Left lobe of liver (tissue), 1 donor: Measurements from ENCODE around the genes LRRTM3, DNAJC12 and ATOH7.

GRCh38 chr10:63206533-63207171 lies 73.5 kb downstream of the NRBF2 start:
- PRO-cap = no peak

DNA sequence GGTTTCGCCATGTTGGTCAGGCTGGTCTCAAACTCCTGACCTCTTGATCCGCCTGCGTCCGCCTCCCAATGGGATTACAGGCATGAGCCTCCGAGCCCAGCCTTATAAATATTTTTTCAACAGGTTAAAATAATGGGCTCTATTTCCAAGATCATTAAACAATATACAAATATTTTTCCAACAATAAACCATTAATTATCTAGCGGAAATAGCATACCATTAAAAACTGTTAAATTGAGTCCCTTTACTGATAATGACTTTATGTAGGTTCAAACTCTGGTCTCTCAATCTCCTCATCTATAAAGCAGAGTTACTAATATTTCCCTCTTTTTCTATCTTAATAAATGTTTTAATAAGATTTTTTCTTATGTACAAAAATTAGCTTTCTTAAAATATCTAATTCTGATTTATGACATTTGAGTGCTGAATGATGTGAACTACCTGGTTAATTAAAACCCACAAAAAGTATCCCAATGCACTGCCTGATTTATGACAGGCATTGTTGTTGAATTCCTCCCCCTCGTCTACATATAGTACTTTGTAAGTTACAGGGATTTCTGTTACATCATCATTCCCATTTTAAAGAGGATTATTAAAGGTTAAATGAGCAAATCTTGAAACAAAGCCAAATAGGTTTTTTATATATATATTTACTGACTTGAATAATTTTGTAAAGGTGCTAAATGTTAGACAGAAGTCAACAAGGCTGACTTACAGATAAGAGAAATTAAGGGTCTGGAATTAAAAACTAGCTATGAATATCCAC lies 91.0 kb downstream of the NRBF2 start:
- PRO-cap = no peak

DNA sequence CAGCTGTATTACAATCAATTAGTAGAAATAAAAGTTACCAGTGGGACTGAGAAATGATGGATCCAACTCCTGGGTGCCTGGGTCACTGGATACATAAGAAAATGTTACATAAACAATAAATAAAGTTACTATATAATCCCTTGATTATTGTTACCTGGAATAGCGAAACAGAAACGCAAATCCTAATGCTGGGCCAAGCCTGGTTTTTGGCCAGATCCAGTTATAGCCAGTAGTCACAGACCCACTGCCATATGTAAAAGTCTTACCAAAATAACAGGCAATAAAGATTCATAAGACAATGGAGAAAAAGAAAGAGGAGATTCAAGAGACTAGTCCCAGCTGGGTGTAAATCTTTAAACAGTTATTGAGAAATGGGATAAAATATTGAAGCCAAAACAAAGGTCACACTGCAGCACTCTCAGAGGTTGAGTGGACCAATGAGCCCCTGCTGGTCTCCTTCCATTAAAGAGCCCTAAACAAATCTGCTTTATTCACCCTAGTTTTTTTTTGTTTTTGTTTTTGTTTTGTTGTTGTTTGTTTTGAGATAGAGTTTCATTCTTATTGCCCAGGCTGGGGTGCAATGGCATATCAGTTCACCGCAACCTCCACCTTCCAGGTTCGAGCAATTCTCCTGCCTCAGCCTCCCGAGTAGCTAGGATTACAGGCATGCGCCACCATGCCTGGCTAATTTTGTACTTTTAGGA lies 98.9 kb downstream of the JMJD1C start:
- PRO-cap = unidirectional peak, plus-strand start at position 421 of the sequence

DNA sequence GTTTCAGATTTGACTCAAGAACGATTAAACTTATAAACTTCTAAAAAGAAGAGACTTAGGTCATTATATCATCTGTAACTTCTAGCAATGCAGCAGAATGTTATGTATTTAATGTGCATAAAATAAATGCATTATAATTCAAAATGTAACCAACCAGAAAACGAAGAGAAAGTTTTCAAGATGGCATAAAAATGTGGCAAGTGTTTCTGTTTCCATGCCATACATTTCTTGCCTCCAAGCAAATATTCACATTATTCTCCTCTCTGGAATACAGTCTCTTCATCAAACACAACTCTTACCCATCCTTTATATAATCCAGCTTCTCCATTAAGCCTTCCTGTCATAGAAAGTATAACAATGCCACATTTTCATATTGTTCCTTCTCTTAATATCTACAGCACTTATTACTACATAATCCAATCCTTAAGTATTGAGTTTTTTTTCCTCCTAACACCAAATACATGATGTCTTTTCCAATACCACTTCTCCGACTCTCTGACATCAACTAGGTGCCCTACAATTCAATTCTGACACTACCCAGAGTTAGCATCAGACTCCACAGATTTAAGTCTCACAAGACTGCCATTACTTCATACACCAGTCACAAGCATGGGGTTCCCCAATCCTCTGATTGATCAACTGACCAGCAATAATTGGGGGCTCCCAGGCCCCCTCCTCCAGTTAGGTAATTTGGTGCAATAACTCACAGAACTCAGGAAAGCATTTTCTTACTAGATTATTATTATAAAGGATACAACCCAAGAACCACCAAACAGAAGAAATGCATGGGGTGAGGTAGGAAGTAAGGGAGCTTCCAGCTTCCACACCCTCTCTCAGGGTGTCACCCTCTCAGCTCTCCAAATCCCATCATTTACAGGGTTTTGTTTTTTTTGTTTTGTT lies 23.1 kb downstream of the JMJD1C start:
- PRO-cap = no peak

- PRO-cap = no peak
These were observed 1.1 kb downstream of the JMJD1C start for GRCh38 chr10:63464775-63465018.

DNA sequence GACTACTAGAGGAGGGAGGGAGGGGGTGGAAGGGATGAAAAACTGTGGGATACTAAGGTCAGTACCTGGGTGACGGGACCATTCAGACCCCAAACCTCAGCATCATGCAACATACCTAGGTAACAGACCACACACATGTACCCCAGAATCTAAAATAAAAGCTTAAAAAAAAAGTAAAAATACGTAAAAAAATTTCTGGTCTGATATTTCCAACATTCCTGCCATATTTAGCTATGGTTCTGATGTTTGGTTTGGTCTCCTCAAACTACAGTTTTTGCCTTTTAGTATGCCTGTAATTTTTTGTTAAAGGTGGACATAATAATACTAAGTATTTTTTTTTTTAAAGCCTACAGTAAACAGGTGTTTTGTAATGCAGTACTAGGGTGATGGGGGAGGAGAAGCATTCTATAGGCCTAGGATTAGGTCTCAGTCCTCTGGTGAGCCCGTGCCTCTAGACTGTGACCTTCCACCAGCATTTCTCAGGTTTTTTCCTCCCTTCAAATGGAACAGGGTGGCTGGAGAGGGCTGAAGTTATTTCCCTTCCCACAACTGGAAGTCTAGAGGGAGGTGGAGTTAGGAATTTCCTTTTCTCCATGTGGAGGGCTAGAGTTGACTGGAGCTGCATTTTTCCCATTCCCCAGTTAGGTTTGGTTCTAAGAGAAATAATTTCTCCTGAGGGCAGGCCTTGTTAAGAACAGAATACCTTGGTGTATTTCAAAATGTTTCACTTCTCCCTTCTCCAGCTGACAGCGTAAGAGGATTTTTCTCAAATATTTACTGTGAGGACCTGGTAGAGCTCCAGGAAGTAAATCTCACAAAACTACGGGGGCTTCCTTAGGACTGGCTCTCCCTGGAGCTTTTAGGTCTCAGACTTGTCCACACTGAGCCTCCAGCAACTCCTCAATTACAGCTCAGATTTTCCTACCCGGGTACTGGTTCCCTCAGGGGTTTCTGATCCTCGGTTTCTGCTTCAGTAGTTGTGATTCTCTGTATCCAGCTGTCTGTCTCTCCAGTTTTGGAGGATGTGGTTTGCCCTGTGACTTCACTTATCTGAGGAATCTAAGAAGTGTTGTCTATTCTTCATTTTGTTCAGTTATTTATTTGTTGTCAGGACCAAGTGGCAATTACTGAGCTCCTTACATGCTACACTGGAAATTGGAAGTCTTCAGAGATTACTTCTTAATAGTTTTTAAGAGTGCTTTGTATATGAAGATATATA lies 6.2 kb upstream of the REEP3 start:
- PRO-cap = no peak

GRCh38 chr10:63588536-63589163 lies 67.4 kb downstream of the REEP3 start:
- PRO-cap = no peak

GRCh38 chr10:63619045-63619959 lies 98.1 kb downstream of the REEP3 start:
- PRO-cap = no peak

DNA sequence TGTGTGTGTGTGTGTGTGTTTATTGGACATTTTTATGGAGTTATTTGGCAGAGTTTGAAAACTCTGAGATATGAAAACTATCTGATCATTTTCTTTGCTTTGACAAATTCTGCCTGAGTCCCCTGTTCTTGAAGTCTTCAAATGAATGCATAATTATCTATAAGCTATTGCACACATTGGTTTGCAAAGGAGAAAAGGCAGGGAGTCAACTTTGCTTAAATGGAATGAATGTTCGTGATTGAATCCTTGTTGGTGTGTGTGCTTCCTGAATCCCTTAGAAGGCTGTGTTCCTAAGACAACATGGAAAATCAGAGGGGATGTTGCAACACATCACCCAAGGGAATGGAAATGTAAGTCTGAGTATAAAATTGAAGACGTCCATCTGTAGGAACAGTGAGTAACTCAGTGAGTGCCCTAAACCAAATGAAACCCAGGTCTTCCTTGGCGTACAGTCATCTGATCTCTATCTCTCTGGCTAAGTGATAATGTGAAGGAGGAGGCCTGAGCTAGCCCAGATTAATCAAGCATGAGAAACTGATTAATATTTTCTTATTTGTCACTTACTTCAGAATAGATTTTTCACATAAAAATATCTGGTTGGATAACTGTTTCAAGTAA lies 161.1 kb downstream of the REEP3 start:
- PRO-cap = no peak

GRCh38 chr10:64196911-64197340 lies 675.7 kb downstream of the REEP3 start:
- PRO-cap = no peak

DNA sequence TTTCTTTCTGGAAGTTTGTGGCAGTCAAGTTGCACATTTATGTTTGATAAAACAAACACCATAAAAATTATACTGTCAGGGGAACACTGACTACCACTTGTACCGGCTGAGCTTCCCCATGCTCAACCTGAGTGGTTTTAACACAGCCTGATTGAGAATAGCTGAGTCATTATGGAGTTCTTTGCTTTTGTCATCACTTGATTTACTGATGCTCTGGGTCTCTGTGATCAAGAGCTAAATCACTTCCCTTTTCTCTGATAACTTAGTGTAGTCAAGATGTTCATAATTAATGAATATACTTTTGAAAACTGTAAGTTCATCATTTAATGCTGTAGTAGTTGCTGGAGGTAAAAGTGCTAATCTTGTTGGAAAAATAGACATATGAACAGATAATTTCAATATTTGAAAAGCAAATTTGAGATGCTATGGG lies 1034.5 kb upstream of the LRRTM3 start:
- PRO-cap = no peak

DNA sequence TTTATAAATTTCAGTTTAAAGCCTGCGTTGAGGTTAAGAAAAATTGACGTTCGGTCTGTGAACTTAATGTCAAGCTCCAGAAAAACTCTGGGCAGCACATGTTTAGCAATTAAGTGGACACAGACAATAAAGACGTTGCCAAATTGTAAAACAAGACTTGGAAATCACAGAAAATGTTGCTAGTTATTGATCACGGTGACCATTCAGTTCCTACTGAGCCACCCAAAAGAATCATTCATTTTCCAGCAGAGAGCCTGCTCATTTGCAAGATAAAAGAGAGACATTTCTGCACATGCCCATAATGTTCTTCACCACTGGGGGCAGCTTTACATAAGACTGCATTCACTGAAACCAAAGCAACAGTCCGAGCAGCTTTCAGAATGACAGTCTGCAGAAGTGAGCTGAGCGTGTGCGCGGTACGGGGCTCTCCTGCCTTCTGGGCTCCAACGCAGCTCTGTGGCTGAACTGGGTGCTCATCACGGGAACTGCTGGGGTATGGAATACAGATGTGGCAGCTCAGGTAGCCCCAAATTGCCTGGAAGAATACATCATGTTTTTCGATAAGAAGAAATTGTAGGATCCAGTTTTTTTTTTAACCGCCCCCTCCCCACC lies at the start of gene LRRTM3:
Gene LRRTM3, plus strand, starts transcription at position 359 of the 612 bp plus-strand sequence.
- PRO-cap = no peak

DNA sequence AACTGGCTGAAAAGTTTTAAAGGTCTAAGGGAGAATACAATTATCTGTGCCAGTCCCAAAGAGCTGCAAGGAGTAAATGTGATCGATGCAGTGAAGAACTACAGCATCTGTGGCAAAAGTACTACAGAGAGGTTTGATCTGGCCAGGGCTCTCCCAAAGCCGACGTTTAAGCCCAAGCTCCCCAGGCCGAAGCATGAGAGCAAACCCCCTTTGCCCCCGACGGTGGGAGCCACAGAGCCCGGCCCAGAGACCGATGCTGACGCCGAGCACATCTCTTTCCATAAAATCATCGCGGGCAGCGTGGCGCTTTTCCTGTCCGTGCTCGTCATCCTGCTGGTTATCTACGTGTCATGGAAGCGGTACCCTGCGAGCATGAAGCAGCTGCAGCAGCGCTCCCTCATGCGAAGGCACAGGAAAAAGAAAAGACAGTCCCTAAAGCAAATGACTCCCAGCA lies 2.1 kb downstream of the LRRTM3 start:
- PRO-cap = no peak

DNA sequence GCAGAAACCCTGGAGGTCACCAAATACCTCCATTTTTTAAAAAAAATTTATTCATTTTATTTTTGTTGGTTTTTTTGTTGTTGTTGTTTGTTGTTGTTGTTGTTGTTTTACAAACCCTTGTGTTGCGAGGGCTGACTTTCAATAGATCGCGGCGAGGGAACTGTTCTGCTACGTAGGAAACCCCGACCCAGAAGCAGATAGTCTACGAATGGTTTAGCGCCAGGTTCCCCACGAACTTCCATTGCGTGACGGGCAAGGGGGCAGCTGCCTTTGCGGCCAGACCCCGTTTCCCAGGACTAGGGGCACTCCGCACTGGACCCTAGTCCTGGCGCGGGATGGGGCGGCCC lies 119.5 kb downstream of the LRRTM3 start:
- PRO-cap = no peak

DNA sequence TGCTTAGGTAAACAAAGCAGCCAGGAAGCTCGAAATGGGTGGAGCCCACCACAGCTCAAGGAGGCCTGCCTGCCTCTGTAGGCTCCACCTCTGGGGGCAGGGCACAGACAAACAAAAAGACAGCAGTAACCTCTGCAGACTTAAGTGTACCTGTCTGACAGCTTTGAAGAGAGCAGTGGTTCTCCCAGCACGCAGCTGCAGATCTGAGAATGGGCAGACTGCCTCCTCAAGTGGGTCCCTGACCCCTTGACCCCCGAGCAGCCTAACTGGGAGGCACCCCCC lies 4.0 kb upstream of the CTNNA3 start:
- PRO-cap = no peak

GRCh38 chr10:67828711-67829327 lies 9.2 kb downstream of the DNAJC12 start:
- PRO-cap = no peak

DNA sequence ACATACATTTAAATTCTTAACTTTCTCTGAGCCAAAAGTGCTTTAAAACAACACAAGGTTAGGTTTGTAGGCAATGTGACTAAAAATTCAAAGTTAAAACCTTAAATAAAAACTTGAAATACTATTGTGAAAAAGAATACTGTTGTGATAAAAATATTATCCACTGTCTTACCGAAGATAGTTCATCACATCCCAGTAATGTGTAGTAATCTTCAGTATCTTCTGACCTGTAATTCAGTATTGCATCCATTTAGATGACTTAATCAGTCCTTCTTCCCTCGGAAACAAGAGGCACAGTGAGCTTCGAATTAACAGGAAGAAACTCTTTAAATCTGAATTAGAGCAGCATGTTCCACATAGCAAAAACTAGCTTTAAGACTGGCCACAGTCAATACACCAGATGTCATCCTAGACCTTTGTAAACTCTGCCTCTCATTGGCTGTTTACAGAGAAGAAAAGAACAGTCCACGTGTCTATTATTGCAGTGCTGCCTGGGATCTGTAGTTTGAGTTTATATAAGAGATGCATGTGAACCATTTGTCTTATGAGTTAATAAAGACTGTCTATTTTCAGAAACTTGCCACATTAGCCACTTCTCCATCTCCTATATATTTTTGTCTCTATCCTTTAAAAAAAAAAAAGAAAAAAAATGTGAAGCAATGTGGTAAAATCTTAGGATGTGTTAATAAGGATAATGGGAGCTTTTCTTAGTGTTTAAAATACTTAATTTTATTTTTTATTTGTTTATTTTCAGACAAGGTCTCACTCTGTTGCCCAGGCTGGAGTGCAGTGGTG lies at the start of gene DNAJC12:
Gene DNAJC12, minus strand, starts transcription at position 427 of the 795 bp plus-strand sequence.
- PRO-cap = unidirectional peak, minus-strand start at position 374 of the sequence

GRCh38 chr10:68053997-68054432 lies 21.1 kb downstream of the HERC4 start:
- PRO-cap = no peak

DNA sequence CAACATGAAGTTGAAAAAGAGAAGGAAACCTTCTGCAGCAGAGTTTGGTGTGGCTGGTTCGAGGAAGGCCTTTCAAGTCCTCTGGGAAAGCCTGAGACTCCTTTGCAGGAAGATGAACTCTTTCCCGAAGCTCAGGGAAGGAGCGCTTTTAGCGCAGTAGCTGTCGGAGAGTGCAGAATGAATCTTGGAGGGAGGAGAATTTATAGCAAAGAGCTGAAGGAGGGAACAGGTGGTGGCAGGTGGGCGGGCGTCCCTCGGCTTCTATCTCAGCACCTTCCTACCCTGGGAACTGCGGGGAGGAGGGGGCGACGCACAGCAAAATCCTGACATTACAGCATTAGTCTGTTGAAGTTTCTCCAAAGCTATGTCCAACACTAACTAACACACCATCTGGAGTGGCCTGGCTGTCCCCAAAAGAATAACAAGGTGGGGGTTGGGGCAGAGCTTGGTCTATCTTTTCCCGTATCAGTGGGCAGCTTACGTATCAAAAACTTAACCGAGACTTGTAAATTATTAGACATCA lies at the start of gene ATOH7:
Gene ATOH7, minus strand, starts transcription at position 176 of the 523 bp plus-strand sequence.
- PRO-cap = no peak

GRCh38 chr10:68318424-68318827 lies 13.4 kb upstream of the HNRNPH3 start:
- PRO-cap = no peak